ReNcell CX (cell line): Measurements from ENCODE around the gene ATXN2.

DNA sequence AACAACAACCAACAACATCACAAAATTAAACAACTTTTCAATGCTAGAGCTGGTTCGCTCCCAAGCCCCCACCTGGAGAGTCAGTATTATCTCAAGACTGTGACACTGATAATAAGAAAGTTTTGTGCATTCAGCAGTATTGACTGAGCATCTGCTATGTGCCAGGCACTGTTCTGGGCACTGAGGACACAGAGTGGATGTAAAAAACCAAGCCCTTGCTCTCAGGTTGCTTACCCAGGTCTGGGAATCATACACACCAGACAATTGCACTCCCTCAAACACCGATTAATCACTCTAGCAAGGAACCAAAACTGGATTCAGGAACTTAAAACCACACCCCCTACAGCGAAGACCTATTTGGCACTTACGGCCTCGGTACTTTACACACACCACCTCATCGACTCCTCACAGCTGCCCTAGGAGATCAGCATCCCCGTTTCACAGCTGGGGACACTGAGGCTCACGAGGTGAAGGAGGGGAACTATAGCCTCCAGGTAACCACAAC lies 1.7 kb downstream of the GLTP start:
- PRO-cap = no peak

- PRO-cap = no peak
These were observed 8.1 kb upstream of the GLTP start for GRCh38 chr12:109888262-109888928.

- PRO-cap = no peak
These were observed 12.7 kb downstream of the GIT2 start for GRCh38 chr12:109983271-109984145.

GRCh38 chr12:110038291-110038911 lies 9.9 kb downstream of the C12orf76 start:
- PRO-cap = no peak

GRCh38 chr12:110042211-110042748 lies 6.0 kb downstream of the C12orf76 start:
- PRO-cap = no peak

- PRO-cap = no peak
These were observed 33.0 kb upstream of the IFT81 start for GRCh38 chr12:110090823-110091866.

DNA sequence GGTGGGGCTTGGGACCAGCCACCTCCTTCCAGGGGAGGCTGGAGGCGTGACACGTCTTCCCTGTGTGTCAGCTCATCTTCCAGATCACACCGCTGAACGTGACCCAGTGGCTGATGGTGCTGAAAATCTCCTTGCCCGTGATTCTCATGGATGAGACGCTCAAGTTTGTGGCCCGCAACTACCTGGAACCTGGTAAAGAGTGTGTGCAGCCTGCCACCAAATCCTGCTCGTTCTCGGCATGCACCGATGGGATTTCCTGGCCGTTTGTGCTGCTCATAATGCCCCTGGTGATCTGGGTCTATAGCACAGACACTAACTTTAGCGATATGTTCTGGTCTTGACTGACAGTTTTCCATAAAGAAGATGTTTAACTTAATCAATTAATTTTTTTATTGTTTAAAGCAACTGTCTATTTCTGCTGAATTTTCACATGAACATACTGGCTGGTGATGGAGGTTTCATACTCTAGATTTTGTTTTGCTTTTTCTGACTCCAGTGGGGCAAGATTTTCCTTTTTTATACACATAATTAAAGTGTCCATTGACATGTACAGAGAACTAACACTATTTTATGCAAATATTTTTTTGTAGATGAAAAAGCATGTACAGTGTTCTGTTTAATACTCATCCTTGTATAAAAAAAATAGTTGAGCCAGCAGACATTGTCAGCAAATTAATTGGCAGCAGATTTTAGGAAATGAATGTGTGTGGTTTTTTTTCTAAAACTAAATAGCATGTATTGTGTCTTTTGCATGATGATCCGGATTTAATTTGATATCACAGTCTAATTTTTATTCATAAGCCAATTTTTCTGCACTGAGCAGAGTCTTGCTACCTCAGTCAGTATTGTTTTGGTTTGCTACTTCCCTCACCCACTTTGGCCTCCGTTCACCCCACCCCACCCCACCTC lies 57.1 kb downstream of the ANAPC7 start:
- PRO-cap = no peak

DNA sequence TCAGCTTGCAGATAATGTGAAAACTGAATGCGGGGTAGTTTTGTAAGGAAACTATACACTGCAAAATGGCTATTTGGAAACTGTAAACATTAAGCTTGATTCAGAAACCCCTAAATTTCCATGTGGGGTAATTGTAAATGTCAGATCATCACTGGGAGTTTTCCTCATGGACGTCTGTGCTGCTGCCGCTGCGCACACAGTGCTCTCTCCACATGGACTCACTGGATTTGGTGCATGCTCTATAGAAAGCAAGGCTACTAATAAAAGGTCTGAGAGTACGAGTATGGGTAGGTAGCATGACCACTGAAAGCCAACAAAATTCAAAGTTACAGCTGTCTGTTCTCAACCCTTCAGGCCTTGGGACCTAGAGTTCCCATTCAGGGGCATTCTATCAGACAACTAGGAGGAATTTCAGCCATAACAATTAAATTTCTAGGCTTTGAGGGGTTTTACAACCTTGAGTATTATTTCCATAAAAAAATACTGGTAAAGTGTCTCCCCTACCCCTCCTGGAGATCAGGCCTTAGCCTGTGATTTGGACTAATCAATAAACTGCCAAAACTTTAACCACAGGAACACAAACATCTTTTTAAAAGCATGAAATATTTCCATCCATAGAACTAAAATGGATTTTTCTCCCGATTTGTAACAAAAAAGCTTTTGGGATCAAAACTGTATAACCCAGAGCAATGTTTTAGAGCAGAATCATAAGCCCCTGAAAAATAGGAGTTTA lies 33.8 kb downstream of the RAD9B start:
- PRO-cap = no peak

DNA sequence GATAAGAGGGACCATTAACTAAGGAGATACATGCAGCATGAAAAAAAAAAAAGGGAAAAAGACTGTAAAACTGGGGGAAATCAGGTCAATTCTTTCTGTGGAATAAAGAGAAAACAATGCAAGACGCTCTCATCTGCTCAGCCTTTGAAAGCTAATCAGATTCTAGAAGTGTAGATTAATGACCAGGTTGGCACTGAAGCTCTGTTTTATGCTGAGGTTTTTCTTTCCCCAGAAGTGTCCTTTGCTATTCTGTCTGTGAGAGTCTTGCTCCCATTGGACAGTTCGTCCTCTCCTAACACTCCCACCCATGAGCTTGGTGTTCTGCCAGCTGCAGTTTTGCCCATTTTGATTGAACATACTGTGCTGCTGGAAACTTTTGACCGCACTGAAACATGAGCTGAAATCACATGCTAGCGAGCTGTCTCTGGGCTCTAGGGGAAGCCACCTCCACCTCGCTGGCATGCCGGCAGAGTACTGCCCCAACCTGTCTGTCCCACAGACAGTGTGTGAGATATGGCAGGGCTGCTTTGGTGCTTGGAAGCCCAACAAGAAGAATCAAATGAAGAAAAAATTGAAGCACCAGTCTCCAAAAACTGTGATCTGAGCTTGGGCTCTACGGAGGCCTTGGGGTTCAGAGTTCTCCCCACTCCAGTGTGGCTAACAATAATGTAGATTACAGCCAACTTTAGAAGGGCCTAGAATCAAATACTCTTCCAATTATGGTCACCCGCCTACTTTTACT lies 39.6 kb downstream of the PPTC7 start:
- PRO-cap = no peak

DNA sequence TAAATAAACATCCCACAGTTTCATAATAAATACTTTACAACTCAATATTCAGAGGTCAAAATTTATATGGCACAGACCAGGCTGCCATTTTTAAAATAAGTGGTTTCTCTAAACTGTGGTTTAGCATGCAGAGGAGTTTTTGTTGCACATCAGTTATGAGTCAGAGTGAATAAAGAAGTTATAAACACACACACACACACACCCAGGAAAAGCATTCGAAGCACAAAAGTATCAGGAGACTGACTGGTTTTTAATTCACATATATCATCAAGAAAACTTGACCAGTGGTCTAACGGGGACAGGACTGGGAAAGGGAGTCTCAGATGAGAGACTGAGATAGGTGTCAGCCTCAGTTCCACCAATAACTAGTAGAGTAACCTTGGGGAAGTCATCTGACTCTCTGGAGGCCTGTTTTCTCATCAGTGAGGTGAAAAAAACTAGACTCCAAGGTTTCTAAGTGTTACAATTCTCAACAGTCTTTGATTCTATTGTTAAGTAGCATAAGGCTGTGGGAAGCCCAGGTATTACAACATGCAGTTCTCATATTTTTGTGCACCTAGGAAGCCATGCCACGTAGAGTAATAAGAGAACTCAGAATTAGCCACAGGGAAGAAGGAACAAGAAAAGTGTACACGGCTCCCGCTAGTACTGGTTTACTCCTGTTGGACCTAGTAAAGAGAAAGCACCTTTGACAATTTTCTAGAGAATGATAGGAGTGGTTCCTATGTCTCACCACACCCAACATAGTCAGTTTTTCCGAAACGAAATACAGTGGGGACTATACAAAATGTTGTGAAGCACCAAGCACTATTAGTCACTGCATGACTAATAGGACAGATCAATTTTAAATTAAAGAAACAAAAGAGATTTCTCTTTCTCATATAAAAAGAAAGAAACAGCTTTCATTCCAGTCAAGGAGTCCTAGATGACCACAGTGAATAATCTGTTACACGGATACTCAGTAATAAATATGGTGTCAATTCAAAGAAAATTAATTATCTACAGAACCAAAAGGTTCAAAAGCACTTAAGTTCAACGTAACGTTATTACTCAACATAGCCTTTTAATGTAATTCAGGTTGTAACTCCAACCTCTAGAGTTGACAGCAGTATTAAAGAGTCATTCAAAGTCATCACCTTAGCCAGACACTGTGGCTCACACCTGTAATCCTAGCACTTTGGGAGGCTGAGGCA lies 5.0 kb downstream of the PPTC7 start:
- PRO-cap = no peak

GRCh38 chr12:110638017-110638258 lies 24.0 kb downstream of the TCTN1 start:
- PRO-cap = no peak

- PRO-cap = no peak
These were observed 4.8 kb upstream of the HVCN1 start for GRCh38 chr12:110693630-110694152.

GRCh38 chr12:110741172-110741848 lies 1.4 kb downstream of the PPP1CC start:
- PRO-cap = no peak

DNA sequence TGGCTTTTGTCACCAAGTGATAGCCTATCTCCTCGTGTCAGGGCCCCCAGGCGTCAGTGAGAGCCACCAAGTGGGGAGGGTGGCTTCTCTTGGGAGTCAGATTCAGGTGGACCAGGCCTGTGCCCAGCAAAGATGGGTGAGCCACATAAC lies 8.4 kb upstream of the MYL2 start:
- PRO-cap = no peak

DNA sequence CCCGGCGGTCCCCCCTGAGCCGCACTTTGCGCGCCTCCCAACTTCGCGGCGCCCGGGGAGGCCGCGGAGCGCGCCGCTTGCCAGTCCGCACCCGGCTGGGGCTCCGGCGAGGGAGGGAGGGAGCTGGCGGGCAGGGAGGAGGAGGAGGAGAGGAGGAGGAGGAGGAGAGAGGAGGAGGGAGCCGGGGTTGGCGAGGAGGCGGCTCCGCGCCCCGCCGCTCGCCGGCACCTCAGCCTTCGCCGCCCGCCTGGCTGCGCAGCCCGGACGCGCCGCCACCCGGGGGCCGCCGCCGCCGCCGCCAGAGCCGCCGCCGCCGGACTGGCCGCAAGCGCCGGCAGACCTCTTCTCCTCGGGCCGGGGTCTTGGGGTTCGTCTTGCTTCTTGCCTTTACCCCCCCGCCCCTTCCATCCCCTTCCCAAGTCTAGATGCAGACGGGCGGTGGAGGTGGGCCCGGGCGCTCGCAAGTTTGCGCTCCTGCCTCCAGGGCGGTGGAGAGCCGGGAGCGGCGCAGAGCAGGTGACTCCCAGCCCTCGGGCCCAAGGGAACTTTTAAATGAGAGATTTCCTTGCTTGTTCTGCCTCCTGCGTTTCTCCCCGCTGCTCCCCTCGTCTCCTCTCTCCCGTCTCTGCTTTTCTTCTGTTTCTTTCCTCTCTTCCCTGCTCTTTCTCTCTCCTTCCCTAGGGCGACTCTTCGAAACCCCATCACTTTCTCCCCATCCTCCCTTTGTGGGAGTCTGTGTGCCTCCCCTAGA lies 789 bp downstream of the CUX2 start:
- PRO-cap = no peak

- PRO-cap = no peak
These were observed 42.9 kb downstream of the CUX2 start for GRCh38 chr12:111076599-111077541.

- PRO-cap = no peak
These were observed 34.4 kb downstream of the SH2B3 start for GRCh38 chr12:111439749-111440957.

- PRO-cap = bidirectional peak, plus-strand start at chr12:111599126, minus-strand start at chr12:111599097; bidirectional peak, plus-strand start at chr12:111599641, minus-strand start at chr12:111599290
These were observed at the start of gene ATXN2 for GRCh38 chr12:111599038-111599929. Gene ATXN2, minus strand, starts transcription at chr12:111599315.

DNA sequence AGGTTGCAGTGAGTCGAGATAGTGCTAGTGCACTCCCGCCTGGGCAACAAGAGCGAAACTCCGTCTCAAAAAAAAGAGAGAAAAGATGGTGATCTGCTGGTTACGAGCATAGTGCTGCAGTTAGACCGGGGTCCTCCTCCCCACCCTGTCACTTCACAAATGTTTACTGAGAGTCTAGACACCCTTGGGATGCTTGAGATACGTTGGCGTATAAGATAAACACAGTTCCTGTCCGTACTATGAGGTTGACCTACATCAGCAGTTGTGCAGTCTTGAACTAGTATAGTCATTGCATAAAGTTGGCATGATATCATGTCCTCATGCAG lies 760 bp downstream of the ACAD10 start:
- PRO-cap = no peak

- PRO-cap = no peak
These were observed 24.4 kb downstream of the ALDH2 start for GRCh38 chr12:111791137-111791615.